Hair follicular keratinocyte (primary cell): ENCODE measurements around a stretch of chr15.

DNA sequence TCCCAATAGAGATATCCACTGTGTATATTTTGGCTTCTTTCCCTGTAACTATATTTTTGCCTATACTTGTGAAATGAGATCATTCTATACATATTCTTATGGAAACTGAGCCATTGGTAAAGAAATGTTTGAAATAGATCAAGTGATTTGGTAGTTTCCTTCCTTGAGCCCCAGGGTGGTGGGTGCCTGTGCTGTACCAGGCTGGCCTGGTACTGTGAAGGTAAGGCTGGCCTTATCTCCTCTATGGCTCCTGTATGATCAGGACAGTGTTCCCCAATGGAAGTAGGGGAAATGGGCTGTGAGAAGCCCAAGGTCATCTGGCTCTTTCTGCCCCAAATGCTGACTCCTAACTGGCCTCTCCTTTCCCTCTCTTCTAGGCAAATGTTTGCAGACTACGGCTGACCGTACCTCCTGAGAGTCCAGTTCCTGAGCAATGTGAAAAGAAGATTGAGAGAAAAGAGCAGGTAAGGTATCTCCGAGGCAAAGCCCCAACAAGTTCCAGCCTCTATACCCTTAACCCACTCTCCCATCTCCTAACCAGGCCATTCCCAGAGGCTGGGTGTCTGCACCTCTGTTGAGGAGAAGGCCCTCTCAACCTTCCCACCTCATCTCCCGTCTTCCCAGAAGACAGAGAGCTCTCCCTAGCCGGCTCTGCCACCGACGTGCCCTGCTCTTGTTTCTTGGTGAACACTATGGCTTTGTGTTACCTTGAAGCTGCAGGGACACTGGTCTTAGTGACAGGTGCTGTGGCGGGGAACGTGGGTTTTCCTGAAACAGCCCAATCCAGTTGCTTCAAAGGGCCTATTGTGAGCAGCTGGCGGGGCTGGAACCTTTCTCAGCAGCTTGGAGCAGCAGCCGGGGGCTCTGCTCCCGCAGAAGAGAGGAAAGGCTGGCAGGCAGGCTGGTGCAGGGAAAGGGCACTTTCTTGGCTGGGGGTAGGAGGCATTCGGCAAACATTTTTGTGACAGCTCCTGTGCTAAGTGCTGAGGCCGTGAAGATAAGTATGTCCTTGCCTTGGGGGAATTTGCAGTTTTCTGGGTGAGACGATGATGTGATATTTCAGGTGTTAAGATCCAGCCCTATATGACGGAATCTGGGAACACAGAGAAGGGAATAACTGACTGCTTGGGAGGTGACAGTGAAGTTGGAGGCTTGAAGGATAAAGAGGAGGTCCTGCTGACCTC, 12.6 kb downstream of the MYZAP start:
- RAMPAGE, long total RNA = no peak

DNA sequence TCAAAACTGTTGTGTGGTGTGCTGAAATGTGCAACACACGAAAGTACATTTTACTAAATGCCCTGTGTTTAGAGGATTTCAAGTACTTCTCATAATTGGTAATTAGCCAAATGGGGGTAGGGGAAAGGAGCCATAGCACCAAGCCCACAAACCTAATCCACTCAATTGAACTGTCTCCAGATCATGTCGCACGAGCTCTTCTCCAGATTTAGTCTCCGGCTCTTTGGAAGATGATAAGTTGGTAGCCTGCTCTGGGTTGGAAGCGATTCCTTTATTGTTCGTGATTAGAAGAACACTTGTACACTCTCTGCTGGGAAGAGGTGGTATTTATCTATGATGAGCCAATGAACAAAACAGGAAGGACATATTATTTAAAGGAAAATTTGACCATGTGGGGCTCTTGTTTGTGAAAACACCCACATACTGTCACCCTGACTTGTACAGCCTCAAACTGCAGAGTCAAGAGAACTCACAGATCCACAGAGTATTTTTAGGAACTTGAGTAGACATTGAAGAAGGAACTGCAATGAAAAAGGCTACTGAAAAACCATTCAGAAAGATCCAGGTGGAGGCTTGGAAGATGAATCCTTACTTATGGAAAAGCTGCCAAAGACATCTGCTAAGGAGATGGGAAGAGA, 54.4 kb downstream of the MYZAP start:
- RAMPAGE, long total RNA = no peak

GRCh38 chr15:58332973-58333428, 98.8 kb upstream of the LIPC start:
- RAMPAGE, long total RNA = no peak

DNA sequence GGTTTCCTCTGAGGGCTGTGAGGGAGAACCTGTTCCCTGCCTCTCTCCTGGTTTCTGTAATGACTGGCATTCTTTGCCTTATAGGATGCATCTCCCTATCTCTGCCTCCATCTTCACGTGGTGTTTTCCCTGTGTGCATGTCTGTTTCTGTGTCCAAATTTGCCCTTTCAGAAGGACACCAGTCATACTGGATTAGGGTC, 71.3 kb upstream of the LIPC start:
- RAMPAGE, long total RNA = no peak

GRCh38 chr15:58447519-58448147, 15.8 kb downstream of the LIPC start:
- RAMPAGE, long total RNA = no peak

DNA sequence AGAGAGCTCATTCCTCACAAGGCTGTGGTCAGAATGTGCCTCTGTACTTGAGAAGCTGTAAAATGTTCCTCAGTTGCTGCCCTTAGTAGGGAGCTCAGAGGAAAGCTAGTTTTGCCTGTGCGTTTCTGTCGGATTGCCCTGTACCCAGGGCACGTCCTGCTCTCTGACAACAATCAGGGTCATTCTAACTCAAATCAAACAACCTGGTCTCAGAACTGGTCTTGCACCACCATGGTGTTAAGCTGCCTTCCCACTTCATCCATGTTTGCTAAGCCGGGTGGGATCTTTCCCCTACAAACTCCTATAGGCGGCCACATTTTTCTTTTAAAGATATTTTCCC, 45.0 kb downstream of the LIPC start:
- RAMPAGE, long total RNA = no peak

- RAMPAGE, long total RNA = no peak
Observed at GRCh38 chr15:58667003-58668219, 82.1 kb downstream of the ADAM10 start.

GRCh38 chr15:58748367-58748672, 1.2 kb downstream of the ADAM10 start:
- RAMPAGE, long total RNA = no peak

GRCh38 chr15:58770821-58771060, 361 bp upstream of the MINDY2 start:
- RAMPAGE, long total RNA = no peak

- RAMPAGE, long total RNA = no peak
Observed at GRCh38 chr15:58913120-58913875, 20.2 kb downstream of the SLTM start.

GRCh38 chr15:58988252-58988542, 734 bp downstream of the RNF111 start:
- RAMPAGE, long total RNA = no peak

DNA sequence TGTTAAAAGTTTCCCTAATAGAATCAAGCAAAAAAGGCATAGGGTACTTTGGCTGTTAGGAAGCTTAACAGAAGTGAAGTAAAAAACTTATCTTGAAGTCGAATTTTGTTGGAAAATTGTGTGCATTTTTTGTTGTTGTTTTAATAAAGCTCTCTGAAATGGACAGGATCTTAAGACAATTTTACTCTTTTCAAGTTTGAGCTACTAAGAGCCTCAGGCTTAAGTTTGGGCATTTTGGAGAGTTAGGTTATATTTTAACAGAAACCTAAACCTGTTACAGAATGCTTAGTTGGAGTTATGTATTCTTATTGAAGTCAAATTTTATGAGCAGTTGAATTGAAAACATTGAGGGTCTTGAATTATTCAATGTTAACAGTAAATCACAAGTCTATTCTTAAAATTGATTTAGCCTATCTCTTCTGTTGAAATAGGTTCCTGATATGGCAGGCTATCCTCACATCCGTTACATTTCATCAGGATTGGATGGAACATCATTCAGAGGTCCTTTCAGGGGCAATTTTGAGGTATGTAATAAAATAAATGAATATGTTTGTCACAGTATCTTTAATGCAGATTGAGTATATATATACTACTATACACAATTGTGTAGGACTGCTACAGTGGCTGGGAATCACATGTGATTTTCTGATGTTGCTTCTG, 15.6 kb upstream of the CCNB2 start:
- RAMPAGE, long total RNA = no peak

DNA sequence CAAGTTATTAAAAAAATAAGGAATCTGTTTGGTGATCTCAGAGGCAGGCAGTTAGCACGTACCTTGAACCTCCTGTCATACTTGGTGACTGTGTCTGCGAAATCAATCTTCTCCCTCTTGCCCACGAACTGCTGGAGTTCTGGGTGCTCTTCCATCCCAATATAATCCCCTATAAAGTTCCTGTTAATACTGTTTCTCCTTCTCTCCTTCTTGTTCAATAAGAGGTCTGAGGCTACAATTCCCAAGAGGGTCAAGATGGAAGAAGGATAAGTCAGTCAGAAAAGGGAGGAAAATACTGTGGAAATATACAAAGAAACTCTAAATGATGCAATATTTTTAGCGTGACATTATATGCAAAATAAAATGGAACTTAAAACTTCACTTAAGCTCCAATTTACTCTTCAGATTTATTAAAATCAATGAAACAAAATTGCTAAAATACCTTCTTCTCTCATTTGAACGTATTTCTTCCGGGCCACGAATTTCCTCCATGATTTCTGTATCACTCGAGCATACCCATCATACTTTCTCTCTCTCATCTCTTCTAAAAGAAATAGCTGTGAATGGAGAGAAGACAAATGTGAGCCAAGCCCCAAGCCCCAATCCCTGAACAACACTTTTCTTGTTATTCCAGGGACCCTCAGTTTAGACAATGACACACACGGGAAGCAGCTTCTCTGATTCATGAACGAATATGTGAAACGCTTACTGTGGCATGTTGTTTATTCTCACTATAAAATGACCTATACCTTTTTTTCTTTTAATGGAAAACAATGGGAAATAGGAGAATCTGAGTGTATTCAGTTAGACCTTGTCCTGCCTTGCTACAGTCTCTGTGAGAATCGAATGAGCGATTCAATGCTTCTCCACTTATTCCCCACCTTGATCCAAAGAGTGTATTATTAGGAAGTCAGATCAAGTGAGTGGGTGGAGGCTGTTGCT, 32.7 kb upstream of the LDHAL6B start:
- RAMPAGE, long total RNA = no peak

DNA sequence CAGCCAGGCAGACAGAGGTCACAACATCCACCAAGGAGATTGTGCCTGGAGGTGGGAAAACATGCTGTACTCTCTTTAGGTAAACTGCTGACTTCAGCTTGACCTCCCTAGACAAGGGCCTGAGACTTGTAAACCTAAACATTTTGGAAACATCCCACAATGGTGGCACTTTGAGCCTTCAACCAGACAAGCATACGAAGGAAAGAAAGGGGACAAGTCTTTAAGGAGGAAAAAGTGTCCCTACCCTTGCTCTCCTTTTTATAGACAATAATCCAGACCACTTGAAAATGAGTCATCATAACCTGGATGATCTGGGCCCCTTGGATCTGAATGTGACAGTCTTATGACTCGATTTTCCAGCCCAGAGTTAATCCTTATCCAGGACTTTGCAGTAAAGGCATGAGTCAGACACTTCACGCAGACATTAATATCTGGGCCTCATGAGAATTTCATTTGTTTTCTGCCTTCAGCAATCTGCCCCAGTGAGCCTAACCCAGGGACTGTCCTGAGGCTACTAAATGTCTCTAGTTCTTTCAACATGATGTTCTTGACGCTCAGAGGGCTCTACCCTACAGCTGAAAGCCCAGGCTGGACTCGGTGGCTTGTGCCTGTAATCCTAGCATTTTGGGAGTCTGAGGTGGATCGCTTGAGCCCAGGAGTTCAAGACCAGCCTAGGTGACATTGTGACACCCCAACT, 6.6 kb upstream of the LDHAL6B start:
- RAMPAGE, long total RNA = no peak

- RAMPAGE, long total RNA = no peak
Observed at GRCh38 chr15:59296054-59296908, 76.4 kb downstream of the MYO1E start.

GRCh38 chr15:59298104-59298968, 74.3 kb downstream of the MYO1E start:
- RAMPAGE, long total RNA = no peak

DNA sequence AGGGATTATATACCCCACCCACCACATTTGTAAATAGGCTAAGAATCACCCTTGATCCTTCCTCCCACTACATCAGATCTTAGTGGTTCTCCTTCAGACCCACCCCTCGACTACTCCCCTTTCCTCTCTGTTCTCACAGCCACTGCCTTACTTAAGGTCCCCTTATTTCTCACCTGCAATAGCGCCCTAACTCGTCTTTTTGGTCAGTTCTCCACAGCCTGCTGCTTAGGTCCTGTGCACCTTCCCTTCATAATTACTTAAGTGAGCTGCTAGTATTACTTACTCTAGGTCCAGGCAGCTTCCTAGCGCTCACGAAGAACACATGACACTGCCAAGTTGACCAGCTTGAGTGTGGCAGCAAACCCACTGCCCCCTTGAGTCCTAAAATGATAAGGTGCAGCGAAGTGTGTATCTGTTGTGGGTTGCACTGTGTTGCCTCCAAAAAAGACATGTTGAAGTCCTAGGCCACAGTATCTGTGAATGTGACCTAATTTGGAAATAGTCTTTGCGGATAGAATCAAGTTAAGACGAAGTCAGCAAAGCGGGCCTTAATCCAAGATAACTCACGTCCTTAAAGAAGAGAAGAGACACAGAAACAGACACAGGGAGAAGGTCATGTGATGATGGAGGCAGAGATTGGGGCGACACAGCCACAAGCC, 62.7 kb downstream of the MYO1E start:
- RAMPAGE, long total RNA = no peak

GRCh38 chr15:59315777-59316717, 56.6 kb downstream of the MYO1E start:
- RAMPAGE, long total RNA = no peak

- RAMPAGE, long total RNA = no peak
Observed at GRCh38 chr15:59553808-59554464, 57.6 kb upstream of the GCNT3 start.

DNA sequence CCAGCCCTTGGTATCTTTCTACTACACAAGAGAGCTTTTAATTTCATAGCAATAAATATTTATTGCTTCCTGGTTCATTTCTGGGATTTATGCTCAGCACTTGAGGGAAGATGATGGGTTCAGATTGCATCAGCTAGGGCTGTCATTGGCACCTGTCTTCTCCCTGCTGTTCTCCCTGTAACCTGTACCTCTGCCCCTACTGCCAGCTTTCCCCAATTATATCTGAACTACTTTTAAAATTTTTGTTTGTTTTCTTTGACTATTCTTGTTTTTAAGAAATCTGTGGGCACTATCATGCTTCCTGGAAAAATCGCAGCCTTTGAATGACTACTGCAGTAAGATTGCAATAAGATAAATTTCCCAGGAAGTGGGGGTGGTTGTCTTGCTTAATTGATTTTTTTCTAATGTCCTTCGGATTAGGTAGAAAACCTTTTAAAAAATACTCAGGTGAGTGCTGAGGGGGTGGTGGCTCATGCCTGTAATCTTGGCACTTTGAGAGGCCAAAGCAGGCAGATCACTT, 24.2 kb upstream of the GCNT3 start:
- RAMPAGE, long total RNA = no peak